CMK (cell line): ENCODE results near the genes KRT12, KRTAP2-2, KRTAP4-9, KRT34, KRT37 and KRT36.

GRCh38 chr17:40461990-40463048, 19.1 kb downstream of the IGFBP4 start:
- RRBS = no CpG with 5 or more reads among the region's 15 CpGs

DNA sequence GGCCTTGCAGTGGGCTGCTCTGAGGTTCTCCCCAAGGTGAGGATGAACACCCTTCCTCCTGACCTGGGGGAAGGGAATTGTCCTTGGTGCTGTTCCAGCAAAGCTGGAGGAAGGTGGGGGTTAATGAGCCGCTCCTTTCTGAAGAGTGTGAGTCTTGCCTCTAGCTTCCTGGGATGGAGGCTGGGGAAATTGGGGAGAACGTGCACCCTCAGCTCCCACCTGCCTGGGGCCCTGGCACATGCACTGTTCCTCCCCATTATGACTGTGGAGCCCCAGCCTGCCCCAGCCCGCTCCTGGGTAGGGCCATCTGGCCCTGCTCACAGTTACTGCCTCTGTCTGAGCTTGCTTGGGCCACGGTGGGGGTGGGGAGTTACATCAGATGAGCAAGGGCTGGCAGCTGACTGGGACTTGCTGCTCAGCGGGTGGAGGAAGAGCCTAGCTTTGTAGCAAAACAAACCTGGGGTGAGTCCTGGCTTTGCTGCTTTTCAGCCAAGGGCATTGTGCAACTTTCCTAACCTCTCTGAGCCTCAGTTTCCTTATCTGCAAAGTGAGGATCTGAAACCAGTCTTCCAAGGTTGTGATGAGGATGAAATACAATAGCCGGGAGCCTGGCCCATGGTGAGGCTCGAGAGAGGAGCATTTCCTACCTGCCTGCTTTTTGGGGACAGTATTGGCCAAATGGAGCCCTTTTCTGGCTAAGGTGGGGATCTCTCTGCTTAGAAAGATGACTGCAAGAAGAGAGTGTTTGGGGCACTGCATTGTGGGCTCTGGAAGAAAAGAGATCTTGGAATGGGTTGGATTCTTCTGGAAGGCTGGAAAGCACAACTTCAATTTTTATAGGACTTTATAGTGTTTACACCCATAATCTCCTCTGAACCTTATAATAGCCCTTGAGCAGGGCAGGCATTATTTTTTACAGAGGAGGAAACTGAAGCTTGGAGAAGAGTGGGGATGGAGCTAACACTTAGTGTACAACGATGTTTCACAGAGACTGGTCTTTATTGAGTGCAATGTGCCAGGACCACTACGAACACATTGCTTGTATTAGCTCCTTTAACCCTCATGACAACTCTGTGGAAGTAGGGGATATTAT, 10.8 kb downstream of the TNS4 start:
- RRBS = no CpG with 5 or more reads among the region's 9 CpGs

- RRBS = no CpG with 5 or more reads among the region's 10 CpGs
Measured at GRCh38 chr17:40528797-40529329, 27.4 kb upstream of the TNS4 start.

- RRBS = no CpG with 5 or more reads among the region's 21 CpGs
Measured at GRCh38 chr17:40536272-40537470, 28.6 kb downstream of the CCR7 start.

- RRBS = no CpG with 5 or more reads among the region's 9 CpGs
Measured at GRCh38 chr17:40564119-40564555, 1.1 kb downstream of the CCR7 start.

GRCh38 chr17:40564556-40565345, 521 bp downstream of the CCR7 start:
- RRBS = no CpG with 5 or more reads among the region's 10 CpGs

- RRBS = no CpG with 5 or more reads among the region's 6 CpGs
Measured at GRCh38 chr17:40601445-40601914, 36.2 kb upstream of the CCR7 start.

DNA sequence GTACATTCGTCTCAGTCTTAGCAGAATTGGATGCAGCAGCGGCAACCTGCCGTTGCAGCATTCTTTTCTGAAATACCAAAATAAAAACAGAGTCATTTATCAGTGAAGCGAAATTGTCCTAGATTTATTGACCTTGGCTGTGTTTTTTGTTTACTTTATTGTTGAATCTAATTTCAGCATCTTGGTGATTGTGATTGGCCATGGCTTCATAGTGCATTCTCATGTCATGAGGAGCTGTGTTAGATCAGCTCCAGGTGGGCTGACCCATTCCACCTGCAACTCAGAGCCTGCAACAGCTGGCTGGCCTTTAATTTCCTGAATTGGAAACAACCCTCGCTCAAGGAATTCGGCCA, 16.5 kb downstream of the KRT24 start:
- RRBS = no CpG with 5 or more reads among the region's 6 CpGs

- RRBS = no CpG with 5 or more reads among the region's 7 CpGs
Measured at GRCh38 chr17:40827955-40828640, 5.7 kb upstream of the KRT10 start.

- RRBS = no CpG with 5 or more reads among the region's 5 CpGs
Measured at GRCh38 chr17:40867211-40867650, at the start of gene KRT12. KRT12 (minus strand) TSS chr17:40867223.

DNA sequence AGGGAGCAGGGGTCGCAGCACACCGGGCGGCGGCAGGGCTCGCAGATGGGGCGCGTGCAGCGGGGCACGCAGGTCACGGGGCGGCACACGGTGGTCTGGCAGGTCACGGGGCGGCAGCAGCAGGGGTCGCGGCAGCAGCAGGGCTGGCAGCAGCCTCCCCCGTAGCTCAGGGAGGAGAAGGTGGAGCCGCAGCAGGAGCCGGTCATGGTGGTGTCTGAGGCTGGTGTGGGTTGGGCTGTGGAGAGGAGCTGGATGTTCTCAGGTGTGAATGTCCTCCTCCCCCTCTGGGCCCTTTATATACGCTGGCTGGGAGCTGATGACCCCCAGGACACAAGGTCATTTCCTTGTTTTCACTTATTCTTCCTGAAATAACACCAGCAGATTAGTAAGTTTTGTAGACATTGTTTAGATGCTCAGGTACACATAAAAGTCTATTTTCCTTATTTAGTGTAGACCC, at the start of gene KRTAP2-2:
Gene KRTAP2-2, minus strand, starts transcription at position 225 of the 457 bp plus-strand sequence.
- RRBS = no CpG with 5 or more reads among the region's 20 CpGs

DNA sequence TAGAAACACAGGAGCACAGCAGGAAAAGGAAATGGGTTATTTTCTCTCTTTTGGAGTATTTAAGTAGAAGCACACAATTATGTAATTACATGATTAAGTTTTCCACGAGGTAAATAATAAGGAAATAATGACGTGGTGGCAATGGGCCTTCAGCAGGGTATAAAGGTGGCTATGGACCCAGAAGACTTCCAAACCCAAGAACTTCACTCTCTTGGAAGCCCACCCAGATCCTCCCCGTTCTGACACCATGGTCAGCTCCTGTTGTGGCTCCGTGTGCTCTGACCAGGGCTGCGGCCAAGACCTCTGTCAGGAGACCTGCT, at the start of gene KRTAP4-9:
Gene KRTAP4-9, plus strand, starts transcription at position 248 of the 320 bp plus-strand sequence.
- RRBS = no CpG with 5 or more reads among the region's 5 CpGs

DNA sequence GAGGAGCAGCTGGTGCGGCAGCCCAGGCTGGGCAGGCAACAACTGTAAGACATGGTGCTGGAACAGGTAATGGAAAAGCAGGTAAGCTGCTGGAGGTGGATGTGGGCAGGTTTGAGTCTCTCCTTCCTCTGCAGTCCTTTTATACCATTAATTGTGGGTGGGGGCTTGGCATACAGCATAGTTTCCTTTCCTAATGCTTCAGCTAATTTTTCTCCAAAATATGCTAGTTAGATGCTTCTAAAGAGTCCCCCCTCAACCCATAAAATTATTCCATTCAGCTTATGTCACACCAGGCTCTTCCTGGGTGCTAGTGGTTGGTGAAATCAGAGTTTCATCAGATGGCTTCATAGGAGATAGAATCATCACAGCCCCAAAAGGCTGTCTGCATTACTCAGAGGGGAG, at the start of gene KRT34:
Gene KRT34, minus strand, starts transcription at position 113 of the 402 bp plus-strand sequence.
- RRBS = no CpG with 5 or more reads among the region's 1 CpG

DNA sequence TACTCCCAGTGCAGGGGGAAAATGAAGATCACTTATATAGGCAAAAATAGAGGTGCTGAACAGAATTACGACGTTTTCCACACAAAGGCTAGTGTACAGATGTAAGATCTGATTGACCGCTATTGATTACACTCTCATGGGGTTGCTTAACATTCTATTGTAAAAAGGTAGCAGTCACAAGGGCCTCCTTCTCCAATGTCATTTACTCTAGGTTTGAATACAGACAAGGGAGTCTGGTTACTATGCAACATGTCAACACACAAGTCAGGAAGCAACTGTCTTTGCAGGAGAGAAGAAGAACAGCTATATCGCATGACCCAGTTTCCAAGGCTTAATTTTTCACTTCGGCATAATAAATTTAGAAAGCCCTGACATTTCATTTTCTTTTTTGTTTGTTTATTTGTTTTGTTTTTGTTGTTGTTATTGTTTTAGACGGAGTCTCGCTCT, 7.9 kb downstream of the KRT37 start:
- RRBS = no CpG with 5 or more reads among the region's 7 CpGs

- RRBS = no CpG with 5 or more reads among the region's 2 CpGs
Measured at GRCh38 chr17:41424403-41424856, at the start of gene KRT37. KRT37 (minus strand) TSS chr17:41424585.

DNA sequence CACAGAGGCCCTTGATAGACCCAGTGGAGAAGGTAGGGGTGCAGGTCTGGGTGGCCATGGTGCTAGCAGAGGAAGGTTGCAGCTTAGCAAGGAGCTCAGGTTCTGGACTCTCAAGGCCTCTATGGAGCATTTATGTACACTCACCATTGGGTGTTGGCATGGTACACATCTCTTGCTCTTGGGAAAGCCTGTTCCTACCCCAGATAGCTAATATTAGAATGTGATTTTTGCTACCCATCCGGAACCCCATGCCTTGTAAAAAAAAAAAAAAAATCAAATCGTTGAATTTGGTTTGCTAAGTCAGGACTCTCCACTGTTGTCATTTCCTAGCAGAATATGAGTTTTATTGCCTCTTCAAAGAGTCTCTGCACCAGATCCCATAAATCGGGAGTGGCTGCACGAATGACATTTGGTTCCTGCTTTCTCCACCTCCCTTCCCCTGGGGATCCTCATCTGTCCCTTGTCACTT, at the start of gene KRT36:
Gene KRT36, minus strand, starts transcription at position 104 of the 469 bp plus-strand sequence.
- RRBS = no CpG with 5 or more reads among the region's 4 CpGs

DNA sequence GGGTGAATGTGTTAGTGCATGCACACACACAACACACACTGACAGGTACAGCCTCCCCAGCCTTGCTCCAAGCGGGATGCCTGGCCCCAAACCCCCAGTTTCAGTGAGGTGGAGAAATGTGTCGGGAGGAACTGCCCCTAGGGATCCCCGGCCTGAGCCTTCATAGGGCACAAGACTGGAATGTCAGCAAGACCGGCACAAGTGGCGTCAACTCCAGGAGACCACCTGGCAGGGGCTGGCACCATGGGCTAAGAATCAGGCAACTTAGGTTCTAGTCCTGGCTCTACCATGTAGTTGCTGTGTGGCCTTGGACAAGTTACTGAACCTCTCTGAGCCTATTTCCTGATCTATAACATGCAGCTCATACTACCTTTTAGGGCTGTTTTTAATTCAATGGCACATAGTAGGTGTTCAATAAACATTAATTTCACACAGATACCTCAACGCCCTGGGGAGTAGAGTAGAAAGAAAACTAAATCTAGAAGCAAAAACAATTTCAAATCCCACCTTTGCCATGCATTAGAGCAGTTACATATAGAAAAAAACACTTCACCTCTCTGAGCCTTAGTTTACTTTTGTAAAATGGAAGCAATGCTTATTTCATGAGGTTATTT, 4.2 kb upstream of the KRT15 start:
- RRBS = no CpG with 5 or more reads among the region's 6 CpGs

DNA sequence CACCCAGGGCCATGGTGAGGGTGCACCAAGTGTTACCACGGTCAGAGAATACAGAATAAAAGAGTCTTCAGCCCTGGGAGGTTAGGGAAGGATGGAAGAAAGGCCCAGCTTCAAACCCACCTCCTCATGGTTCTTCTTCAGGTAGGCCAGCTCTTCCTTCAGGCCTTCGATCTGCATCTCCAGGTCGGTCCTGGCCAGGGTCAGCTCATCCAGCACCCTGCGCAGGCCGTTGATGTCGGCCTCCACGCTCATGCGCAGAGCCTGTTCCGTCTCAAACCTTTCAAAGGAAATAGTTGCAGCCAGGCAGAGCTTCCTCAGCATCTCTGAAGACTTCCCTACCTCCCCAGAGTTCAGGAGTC, 3.4 kb downstream of the KRT19 start:
- RRBS = no CpG with 5 or more reads among the region's 9 CpGs

- RRBS = no CpG with 5 or more reads among the region's 8 CpGs
Measured at GRCh38 chr17:41526767-41527122, 1.4 kb downstream of the KRT19 start.

- RRBS = no CpG with 5 or more reads among the region's 5 CpGs
Measured at GRCh38 chr17:41584706-41585244, 1.9 kb downstream of the KRT14 start.